Smooth muscle cell (in vitro differentiated cells): ENCODE measurements around the genes PLOD1, PRAMEF27 and HNRNPCL2.

- RAMPAGE, long total RNA, result no peak
These were observed 17.4 kb downstream of the KIAA2013 start for GRCh38 chr1:11908915-11909144.

DNA sequence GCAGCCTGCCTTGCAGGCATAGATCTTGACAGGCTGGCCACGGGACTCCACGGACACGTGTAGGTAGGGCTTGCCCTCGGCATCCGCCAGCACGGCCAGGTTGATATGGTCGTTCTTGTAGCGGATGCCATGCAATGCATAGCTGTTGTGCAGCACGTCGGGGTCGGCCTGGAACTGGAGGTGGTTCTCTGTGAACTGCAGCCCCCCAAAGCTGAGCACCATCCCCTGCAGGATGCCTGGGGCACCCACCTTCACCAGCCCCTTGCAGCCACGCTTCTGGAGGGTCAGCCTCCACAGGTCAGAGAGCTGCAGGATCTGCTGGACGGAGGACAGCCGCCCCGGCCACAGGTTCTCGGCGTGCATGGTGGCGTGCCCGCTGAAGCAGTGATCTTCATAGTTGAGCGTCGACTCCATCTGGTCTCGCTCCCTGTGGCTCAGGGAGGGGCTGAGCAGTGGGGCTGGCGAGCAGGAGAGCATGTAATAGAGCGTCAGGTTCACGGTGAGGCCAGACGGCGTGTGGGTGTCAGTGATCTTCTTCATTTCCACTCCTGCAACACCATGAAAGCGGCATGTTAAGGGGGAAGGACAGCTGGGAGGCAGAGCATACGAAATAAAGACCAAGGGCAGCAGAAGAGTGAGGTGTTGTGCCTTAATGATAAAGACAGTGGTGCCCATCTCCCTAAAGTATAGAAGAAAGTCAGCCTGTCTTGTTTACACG lies 3.1 kb downstream of the KIAA2013 start:
- RAMPAGE, long total RNA, result no peak

- RAMPAGE, long total RNA, result no peak
These were observed 3.7 kb upstream of the KIAA2013 start for GRCh38 chr1:11929870-11930365.

- RAMPAGE, long total RNA, result start-site peak on the plus strand at chr1:11934683-11934758, 1,996 and 814 reads in 2 replicates
These were observed at the start of gene PLOD1 for GRCh38 chr1:11934394-11935248. Gene PLOD1 (plus strand): TSS chr1:11934717.

DNA sequence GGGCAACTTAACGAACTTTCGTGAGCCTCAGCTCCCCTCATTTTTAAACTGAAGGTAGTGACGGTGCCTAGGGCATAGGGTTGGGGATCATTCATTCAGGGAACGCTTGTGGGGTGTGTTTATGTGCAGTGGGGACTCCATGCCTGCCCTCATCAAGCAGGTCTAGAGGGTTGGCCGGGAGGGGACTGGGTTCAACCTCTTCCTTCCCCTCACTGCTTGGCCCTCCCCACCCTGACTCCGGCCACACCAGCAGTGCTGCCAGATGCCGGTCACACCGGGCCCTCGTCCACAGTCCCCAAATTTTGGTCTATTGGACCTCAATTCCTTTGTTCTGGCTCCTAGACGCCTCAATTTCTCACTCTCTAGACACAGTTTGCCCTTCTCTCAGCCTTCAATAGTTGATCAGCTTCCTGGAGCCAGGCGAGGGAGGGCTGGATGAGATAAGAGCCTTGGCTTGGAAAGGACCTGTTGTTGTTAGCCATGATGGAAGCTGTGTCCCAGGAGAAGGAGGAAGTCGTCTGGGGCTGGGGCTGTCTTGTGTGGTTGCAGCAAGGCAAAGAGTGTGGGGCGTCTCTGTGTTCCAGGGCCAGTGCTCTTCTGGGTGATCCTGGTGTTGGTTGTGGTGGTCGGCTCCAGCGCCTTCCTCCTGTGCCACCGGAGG lies 41.3 kb upstream of the TNFRSF1B start:
- RAMPAGE, long total RNA, result no peak

GRCh38 chr1:12161534-12162435 lies 5.0 kb upstream of the TNFRSF1B start:
- RAMPAGE, long total RNA, result no peak

- RAMPAGE, long total RNA, result no peak
These were observed 6.8 kb downstream of the TNFRSF1B start for GRCh38 chr1:12173380-12174190.

DNA sequence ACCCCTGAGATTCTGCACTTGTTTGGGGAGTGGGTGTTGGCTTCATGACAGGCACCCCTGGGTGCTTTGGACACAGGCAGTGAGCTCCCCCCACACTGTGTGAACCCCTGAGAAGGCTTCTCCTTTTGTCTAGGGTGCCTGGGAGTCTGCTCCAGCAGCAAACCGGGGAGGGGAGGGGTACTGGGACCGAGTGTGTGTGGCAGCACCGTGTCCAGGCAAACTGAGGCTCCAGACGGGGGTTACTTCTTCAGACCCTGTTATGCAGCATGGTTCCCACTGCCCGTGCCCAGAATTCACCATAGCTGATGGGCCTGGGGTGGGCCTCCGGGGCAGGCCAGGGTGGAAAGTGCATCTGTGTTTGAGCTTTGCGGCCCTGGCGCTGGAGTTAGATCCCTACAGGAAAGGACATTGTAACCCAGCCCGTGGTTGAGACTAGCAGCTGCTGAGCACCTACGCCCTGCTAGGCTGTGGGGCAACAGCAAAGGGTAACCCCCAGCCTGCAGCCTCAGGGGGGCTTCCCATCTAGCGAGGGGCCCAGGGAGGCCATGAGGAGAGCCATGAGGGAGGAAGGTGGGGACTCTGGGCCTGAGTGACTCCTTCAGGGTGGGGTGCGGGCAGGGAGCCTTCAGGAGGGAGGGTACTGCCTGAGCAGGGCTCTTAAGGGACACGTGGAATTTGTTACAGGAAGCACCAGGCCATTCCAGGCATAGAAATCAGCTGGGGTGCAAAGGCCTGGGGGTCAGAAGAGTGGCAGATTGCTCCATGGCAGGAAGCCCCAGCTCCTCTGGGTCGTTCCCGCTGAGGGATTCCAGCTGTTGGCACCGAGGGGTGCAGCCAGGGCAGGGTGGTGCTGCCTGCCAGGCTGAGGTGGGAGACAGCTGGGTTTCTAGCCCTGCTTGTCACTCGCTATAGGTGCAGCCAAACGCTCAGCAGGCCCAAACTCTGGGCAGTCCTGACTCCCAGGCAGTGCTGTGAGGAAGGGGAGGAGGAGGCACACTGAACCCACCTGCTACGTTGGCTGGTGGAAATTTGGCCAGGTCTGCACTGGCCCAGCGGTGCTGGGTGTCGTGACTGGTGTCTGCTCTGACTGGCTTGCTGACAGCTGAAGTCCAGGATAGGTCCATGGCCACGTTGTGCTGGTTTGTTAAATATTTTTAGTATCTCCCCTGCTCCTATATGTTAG lies 19.0 kb downstream of the TNFRSF1B start:
- RAMPAGE, long total RNA, result no peak

- RAMPAGE, long total RNA, result no peak
These were observed 29.7 kb downstream of the TNFRSF1B start for GRCh38 chr1:12196280-12197023.

DNA sequence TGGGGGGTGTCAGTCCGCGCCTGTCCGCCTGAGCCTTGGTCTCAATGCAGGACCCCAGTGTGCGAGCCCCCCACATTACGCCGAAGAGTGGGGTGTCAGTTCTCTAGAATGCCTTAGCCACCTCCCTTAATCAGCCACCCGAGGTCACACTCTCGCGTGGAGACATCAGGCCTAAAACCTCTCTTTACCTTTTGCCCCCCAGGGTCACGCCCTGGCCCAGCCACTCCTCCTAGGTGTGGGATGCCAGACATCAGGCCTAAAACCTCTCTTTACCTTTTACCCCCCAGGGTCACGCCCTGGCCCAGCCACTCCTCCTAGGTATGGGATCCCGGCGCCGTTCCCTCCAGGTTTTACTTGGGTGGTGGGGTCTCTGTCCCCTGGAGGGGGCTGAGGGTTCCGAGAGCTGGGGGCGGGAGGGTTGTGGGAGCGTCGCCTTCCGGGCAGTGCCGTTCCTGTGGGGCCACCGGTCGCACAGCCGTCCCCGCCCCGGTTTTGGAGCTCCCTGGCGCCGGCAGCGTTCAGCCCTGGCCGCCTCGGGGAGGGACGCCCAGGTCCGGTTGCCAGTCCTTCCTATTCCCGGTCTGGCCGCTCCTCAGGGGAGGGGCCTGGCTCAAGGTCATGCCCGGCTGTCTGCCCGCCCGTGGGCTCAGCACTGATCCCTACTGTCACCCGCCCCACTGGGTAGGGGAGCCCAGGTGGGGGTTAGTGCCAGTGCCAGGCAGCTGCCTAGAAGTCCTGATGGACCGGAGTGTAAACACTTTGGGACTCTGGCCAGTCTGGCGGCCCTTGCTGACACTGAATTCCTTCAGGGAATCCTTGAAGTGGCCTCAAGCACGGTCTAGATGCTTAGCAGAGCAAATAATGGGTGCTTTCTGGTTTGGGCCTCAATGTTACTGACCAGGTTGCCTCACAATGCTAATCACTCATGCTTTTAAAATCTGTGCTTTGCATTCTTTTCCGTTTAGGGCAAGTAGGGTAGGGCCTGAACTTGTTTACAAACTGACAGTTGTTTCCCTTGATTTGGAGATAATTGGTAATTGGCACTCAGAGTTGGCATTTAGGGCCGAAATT lies 1.0 kb downstream of the VPS13D start:
- RAMPAGE, long total RNA, result no peak

DNA sequence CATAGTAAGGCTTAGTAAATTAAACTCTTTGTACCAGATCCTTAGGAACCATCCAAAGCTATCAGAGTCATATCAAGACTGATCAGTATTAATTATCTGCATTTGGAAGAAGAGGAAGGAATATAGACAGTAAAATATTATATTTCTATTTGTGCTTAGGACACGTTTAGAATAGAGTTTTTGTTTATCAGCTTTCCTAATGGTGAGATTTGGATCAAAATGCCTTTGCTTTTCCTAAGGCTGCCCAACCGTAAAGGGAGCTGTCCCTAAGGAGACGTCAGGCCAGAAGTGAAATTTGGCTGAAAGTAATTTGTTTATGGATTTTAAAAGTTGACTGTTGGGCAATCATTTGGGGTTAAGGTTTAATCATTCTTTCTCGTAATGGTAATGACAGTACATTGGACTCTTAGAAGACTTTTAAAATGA lies 160.5 kb downstream of the DHRS3 start:
- RAMPAGE, long total RNA, result no peak

- RAMPAGE, long total RNA, result no peak
These were observed 99.0 kb downstream of the DHRS3 start for GRCh38 chr1:12518886-12519562.

GRCh38 chr1:12556431-12557021 lies 61.5 kb downstream of the DHRS3 start:
- RAMPAGE, long total RNA, result no peak

GRCh38 chr1:12584797-12586116 lies 32.8 kb downstream of the DHRS3 start:
- RAMPAGE, long total RNA, result no peak

- RAMPAGE, long total RNA, result no peak
These were observed 17.6 kb downstream of the DHRS3 start for GRCh38 chr1:12600346-12600887.

DNA sequence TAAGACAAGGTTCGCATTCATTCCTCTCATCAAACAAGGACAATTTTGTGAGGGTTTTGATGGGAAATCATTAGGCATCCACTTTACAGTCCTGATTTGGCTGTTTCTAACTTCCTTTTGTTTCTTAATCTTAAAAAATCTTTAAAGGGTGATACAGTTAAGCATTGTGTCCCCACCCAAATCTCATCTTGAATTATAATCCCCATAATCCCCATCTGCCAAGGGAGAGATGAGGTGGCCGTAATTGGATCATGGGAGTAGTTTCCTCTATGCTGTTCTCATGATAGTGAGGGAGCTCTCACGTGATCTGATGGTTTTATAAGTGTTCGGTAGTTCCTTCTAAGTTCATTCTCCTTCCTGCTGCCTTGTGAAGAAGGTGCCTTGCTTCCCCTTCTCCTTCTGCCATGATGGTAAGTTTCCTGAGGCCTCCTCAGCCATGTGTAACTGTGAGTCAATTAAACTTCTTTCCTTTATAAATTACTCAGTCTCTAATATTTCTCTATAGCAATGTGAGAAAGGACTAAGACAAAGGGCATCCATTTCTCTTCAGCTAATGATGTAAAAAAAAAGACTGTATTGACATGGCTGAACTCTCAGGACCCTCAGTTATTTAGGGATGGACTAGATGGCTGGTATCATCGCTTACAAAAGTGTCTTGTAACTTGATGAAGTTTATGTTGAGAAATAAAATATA lies 10.7 kb downstream of the DHRS3 start:
- RAMPAGE, long total RNA, result no peak

GRCh38 chr1:12608367-12608986 lies 9.5 kb downstream of the DHRS3 start:
- RAMPAGE, long total RNA, result no peak

GRCh38 chr1:12617544-12617837 lies 519 bp downstream of the DHRS3 start:
- RAMPAGE, long total RNA, result no peak

DNA sequence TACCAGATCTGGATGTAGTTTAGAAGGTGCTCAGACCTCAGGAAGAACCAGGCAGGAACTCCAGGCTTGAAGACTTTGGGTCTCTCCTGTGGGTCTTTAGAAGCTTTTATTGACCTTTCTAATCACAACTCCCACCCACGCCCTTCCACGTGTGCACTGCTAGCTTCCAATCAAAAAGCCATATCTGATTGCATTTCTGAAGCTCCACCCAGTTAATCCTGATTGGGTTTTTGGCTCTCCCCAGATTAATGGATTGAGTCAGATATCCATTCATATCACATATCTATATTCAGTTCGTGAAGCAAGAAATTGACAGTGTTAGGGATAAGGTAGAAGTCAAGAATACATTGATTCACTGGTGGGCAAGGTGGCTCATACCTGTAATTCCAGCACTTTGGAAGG lies at the start of gene PRAMEF27:
Gene PRAMEF27 (minus strand): TSS at position 165 of the 402 bp plus-strand sequence.
- RAMPAGE, long total RNA, result no peak

DNA sequence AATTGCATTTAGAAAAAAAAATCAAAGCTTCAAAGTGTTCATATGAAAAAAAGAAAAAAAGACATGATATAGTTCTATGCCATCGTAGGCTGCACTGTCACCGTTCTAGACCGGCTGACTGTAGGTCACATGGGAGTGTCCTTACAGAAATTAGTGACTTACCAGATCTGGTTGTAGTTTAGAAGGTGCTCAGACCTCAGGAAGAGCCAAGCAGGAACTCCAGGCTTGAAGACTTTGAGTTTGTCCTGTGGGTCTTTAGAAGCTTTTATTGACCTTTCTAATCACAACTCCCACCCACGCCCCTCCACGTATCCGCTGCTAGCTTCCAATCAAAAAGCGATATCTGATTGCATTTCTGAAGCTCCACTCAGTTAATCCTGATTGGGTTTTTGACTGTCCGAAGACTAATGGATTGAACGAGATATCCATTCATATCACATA lies at the start of gene HNRNPCL2:
Gene HNRNPCL2 (minus strand): TSS at position 224 of the 441 bp plus-strand sequence.
- RAMPAGE, long total RNA, result no peak